Left cardiac atrium (tissue), 1 donor: ENCODE measurements around a stretch of chr12.

GRCh38 chr12:46362932-46363355 is 9.6 kb downstream of the SLC38A2 start:
- PRO-cap: no peak

DNA sequence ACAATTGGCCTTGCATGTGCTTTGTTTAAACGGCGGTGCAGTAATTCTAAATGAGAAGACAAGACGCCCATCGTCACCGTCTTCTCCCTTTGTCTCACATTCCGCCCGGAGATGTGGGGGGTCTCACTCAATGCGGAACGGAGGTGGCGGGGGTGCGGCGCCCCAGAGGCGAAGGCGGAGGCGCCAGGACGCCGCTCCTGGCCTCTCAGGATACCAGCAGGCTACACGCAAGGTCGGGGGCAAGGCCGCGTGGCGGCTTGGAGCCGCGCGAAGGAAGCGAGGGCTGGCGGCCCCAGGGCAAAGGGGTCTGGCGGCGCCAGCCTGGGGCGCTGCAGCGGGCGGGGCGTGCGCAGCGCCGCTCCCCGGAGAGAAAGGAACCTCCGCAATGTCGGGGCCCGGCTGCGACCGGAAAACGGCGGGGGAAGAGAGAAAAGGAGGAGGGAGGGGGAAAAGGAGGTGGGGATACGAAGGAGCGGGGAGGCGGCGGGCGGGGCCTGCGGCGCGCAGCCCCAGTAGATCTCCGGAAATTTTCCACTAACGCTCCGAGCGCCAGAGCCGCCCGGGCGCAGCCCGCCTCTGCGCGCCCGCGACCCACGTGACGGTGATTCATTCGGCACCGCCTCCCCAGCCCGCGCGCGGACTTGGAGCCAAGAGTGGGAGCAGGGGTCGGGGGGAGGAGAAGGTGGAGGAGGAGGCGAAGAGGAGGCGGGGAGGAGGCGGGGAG is 10.5 kb upstream of the SLC38A2 start:
- PRO-cap: bidirectional peak, plus-strand start at position 627 of the sequence, minus-strand start at position 414 of the sequence

DNA sequence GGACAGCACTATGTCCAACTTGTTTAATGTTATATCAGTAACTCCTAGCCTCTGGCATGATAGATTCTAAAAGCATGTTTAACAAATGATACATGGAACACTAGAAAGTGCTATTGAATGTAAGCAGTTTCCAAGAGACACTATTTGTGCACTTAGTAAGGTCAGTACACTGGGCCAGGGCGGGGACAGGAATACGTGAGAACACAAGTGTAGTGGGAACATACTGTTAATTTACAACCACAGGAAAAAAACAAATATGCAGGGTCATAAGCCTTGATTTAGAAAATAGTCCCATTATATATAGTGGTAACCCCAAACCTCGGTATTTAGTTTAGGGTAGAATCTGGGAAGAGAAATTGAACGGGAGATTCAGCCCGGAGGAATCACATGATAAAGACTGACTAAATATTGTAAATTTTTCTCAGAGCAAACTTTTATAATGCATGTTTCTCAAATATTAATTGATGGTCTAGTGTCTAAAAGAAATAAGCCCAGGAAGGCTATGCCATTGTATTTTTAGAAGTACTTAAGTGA is 89.0 kb upstream of the SLC38A2 start:
- PRO-cap: no peak

GRCh38 chr12:46486365-46487098 is 114.0 kb upstream of the SLC38A2 start:
- PRO-cap: no peak

DNA sequence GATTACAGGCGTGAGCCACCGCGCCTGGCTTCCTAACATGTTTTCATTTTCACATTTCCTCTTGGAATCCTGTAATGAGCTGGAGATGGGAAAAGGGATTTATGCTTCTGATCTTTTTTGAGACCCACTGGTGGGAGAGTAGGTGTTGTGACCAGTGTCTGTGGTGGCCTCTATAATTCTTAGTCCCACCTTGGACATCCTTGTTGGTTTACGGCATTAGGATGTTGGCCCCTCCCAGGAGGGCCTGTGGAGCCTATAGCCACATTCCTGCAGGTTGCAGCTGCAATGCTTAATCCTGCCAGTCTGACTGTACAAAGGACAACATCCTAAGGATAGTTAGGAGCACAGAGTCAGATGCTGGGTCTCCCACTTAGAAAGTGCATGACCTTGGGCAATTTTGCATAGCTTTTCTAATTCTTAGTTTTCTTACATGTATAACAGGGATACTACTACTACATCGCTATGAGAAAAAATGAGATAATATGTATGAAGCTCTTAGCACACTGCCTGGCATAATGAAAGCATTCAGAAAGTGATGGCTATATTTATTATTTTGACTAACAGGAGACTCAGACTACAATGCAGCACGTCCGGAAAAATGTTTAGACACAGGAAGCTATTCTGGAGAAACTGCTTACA is 150.9 kb upstream of the SLC38A2 start:
- PRO-cap: no peak

- PRO-cap: no peak
These were observed 222.7 kb downstream of the SLC38A4 start for GRCh38 chr12:46603093-46603469.

DNA sequence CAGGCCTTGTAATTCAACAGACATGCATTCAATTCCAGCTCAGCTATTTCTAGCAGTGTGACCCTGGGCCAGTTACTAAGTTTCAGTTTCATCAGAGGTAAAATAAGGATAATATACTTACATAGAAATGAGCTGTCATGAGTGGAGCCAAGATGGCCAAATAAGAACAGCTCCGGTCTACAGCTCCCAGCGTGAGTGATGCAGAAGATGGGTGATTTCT is 208.5 kb downstream of the SLC38A4 start:
- PRO-cap: no peak

- PRO-cap: no peak
These were observed 168.0 kb downstream of the SLC38A4 start for GRCh38 chr12:46657747-46658157.

DNA sequence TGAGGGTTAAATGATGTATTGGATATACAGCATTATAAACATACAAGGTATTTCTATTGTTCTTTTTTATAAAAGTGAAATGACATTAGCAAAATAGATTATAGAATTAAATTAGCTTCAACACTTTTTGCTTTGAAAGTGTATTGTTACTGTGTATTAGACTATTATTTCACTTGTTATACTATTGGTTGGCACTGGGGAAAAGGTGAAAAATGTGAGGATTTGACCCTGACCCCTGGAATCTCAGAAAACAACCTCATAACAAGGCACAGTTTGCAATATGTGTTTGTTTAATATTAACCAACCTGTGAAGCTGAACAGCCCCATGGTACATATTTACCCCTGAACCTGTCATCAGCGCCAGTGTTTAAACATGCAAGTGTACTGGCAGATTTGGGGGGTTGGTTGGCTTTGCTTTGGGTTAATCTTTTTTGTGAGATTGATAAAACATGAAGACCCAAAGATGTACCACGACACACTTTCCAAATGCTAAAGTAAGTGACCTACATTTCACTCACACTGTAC is 11.7 kb downstream of the SLC38A4 start:
- PRO-cap: no peak

DNA sequence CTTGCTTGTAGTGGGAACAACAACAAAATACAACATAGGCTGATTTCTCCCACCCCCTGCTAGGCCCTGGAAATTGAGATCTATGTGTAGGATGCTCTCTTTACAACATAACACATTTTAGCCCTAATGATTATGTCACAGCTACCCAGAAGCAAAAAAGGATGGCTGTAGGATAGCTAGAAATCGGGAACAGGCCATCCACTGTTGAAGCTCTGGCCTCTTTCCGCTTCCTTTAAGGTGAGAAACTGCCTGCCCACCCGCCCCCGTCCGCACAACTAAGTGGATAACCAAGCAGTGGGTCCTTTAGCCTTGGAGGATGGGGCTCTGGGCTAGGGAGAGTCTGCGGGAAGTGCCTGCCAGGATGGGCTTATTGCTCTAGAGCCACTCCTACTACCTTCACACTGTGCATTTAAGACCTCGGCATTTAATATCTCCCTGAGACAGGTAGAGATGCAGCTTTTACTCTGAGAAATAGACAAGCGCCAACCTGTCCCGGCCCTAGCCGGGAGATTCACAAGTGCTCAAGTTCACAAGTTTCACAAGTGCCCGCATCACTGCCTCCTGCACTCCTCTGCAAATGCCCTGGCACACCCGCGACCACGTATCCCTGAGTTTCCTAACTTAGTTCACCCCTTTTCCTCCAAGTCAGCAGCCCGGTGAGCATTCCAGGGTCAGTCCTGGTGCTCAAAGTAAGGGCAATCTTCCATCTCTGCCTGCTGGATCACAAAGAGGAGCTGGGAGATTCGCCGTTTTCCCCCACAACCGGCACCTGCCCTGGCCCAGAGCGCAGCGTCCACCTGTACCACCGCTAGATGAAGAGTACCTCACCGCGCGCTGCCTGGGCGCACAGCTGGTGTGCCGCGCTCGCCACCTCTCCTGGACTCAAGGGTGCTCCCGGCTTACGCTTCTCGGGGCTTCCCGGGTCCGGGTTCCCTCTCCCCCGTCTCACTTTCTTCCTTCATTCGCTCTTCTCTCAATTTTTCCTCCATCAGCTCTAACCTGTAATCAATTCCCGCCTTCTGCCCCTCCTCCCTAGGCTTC is 4.9 kb upstream of the SLC38A4 start:
- PRO-cap: bidirectional peak, plus-strand start at position 904 of the sequence, minus-strand start at position 883 of the sequence

DNA sequence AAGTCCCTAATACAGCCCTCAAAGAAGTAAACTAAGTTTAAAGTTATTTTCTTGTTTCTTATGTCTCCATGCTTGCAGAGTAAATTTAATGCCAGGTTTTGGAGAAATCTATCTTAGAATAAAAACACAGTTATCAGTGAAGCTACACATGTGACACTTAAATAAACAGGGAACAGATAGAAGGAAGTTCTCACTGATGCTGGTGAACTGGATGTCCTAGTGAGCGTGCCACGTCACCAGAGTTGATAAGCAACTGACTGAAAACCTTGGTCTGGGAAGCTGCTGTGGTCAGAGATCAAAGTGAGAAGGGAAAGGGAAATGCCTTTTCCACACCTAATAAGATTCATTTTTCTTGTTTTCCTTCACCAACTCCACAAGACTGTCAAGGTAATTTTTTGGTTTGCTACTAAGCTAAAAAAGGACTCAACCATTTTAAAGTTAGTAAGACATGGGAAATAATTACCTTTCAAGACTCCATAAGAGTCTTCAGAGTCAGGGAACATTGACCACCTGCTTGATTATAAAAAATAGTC is 74.7 kb upstream of the PCED1B start:
- PRO-cap: unidirectional peak, plus-strand start at position 291 of the sequence

- PRO-cap: no peak
These were observed 44.0 kb upstream of the PCED1B start for GRCh38 chr12:47035262-47036015.

GRCh38 chr12:47104747-47105480 is 25.2 kb upstream of the AMIGO2 start:
- PRO-cap: no peak

- PRO-cap: no peak
These were observed 127.4 kb upstream of the AMIGO2 start for GRCh38 chr12:47207139-47207662.

GRCh38 chr12:47219318-47219601 is 139.5 kb upstream of the AMIGO2 start:
- PRO-cap: no peak

DNA sequence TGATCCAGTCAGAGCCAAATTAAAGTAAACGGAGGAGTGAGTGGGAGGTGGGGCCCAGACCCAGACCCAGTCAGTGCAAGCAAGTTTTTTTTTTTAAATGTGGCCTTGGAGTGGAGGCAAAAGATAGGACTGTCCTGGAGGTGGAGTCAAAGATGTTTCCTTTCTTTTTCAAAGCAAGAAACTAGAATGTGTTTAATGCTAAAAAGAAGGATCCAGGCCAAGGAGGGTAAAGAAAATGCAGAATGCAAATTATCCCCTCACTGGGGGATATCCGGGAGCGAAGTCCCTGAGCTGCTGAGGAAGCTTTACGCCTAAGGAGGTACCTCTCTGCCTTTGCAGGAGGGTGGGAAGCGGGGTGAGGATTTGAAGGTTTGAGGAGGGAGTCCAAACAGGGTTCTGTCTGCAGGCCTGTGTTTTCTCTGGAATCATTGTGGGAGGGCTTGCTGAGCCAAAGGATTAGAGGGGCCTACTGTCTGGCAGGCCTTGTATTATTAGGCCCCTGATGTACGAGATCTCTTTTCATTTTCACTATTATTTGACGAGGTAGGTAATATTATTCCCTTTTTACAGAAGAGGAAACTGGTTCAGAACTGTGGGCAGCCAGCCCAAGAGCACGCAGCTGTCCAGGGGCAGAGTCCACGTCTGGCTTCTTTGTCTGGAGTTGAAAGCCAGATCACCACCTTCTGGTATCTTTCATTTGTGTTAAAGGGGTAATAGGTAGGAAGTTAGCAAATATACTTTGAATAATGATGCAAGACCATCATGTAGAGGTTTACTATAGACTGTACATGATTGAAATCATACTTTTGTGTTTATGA is 143.8 kb upstream of the AMIGO2 start:
- PRO-cap: no peak

DNA sequence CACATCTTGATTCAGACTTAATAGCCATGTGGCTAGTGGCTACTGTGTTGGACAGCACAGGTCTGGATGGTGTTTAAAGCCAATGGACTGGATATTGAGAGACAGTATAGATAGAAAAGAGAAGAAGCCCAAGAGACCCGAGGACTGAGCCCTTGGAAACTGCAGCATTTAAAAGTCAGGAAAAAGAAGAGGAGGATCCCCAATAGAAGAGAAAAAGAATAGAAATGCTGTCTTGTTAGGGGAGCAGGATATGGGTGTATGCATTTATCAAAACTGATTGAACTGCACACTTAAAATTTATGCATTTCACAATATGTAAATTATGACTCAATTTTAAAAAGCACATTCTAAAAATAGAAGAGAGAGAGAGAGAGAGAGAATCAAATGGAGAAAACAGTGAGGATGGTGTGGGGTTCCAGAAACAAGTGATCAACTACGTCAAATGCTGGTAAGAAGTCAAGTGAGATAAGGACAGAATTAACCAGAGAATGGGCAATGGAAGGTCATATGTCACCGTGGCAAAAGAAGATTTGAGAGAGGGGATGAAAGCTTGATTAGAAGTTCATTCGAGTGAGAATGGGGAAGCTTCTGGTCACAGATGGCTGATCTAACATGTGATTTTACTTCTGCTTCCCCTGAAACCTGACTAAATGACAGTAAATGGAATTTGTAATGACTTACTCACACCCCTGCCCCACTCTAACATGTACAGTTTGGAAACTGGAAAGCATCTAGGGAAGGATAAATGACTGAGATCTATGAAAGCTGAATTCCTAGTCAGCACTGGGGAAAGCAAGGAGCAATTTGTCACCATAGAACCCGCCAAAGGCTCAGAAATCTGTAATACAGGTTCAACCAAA is 276.4 kb upstream of the AMIGO2 start:
- PRO-cap: no peak

DNA sequence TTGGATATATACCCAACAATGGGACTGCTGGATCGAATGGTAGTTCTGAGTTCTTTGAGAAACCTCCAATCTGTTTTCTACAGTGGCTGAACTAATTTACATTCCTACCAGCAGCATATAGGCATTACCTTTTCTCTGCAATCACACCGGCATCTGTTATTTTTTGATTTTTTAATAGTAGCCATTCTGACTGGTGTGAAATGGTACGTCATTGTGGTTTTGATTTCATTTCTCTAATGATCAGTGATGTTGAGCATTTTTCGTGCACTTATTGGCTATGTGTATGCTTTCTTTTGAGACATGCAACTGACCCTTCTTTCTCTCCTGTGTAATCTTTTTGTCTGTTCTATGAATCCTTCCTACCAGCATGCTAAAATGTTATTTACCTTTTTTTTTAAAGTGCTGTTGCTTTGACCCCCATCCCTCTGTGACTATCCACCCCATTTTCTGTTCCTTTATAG is 280.0 kb upstream of the AMIGO2 start:
- PRO-cap: no peak

DNA sequence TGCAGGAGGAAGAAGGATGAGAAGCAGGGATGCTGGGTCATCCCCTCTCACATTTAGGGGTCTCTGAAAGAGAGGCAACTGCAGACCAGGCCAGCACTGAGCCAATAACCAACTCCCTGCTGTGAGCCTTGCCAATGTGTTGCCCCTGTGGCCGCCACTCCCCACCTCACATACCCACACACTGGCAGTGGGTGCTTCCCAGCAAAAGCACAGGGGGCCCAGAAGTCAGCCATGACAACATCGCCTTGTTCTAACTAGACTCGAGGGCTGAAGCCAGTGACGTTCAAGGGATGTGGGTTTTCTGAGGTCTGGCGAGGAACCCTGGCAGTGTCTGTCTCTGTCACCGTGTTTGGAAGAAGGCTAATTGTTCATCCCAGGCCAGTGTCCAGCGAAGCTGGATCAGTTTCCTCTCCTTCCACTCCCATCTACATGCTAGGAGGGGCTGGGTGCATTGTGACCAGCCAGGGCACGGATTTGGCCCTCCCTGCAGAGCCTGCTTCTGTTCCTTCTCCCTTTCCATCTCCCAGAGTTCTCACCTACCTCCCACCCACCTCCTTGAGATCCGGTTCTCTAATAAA is 311.8 kb upstream of the AMIGO2 start:
- PRO-cap: no peak

DNA sequence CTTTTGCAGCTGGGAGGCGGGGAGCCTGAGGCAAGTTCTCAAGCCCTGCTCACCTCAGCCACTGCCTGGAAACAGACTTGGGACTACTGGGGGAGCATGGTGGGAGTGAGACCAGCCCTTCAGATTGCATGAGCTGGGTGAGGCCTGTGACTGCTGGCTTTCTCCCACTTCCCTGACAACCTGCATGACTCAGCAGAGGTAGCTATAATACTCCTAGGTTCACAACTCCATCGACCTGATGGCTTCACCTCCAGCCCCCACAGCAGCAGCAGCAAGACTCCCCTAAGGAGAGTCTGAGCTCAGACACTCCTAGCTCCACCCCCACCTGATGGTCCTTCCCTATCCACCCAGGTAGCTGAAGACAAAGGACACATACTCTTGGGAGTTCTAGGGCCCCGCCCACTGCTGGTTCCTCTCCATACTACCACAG is 68.9 kb downstream of the RPAP3 start:
- PRO-cap: no peak